LUHMES (cell line): Measurements from ENCODE around the genes ZNF486 and ZNF726.

DNA sequence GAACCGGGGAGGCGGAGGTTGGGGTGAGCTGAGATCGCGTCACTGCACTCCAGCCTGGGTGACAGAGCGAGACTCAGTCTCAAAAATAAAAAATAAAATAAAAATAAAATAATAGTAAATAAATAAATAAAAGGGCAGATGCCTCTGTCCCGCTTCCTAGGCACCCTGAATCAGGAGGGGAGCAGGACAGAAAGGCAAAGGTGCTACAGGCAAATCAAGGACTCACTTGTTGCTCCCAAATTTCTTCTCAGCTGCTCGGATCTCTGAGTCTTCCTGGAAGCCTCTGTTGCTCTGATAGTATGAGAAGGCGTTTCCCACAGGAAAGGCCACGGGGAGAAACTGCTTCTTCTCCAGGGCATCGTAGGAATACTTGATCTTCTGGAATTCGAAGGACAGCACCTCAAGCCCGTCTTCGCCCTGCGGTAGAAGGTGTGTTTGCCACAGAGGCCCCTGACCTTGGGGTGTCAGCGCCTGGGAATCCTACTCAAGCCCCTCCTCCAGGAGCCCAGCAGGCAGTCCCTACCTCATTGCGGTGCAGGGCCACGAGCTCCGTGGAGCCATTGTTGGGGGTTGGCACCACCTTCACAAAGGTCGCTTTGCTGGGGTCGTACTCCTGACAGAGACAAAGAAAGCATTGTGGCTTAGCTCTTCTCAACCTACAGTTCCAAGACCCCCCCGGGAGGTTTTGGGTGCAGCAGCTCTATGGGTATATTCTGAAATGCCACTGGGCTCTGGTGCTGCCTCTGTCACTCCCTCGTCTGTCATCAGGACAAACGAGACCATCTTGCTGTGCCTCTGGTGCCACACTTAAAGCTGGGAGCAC is 3.9 kb downstream of the ATP13A1 start:
- PRO-cap, result no peak

DNA sequence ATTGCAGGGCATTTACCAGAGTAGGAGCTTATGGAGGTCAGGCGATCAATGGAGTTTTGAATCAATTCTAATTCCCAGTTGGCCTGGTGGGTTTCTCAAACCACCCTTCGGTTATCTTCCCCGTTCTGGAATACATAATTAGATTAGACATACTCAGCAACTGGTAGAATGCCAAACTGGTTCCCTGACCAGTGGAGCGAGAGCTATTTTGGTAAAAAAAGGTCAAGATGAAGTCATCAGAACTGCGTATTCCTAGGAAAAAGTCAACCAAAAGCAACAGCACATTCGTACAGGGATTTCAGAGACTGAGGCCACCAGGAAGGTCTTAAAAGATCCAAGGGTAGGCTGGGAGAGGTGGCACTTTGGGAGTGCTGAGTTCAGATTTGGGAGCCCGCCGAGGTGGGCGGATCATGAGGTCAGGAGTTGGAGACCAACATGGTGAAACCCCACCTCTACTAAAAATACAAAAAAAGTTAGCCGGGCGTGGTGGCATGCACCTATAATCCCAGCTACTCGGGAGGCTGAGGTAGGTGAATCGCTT is 29.7 kb upstream of the ZNF14 start:
- PRO-cap, result no peak

- PRO-cap, result bidirectional peak, plus-strand start at chr19:19776573, minus-strand start at chr19:19776364; bidirectional peak, plus-strand start at chr19:19776785, minus-strand start at chr19:19776749
Observed at GRCh38 chr19:19775696-19777067, 43.3 kb upstream of the ZNF14 start.

- PRO-cap, result no peak
Observed at GRCh38 chr19:20153282-20154000, 13.6 kb upstream of the ZNF486 start.

DNA sequence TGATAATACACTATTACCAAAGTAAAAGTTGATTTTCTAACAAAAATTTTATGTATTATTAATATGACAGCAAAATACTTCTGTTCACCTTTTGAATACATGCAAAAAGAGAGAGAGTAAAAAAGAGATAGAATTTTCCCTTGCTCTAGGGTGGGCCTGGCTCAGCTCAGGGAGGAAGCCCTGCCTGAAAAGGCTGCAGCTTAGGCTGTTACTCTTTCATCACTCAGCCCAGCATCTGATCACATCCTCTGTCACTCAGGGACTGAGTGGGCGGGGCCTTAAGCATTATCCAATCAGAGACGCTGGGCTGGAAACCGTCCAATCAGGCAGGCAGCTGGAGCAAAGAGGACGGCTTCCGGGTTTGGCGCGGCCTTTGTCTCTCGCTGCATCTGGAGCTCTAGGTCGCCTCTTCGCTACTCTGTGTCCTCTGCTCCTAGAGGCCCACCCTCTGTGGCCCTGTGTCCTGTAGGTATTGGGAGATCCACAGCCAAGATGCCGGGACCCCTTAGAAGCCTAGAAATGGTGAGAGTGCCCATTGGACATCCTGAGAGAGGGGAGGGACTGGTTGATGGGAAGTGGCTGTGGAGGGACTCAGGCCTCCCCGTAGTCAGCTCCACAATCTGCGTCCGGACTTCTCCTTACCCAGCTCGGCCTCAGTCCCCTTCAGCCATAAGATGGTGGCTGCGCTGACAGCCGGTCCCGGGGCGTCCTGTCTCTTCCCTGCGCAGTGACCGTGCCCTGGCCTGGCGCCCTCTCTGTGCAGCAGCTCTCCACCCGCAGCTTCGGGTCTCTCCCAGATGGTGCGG is at the start of gene ZNF486:
Gene ZNF486 (plus strand): TSS at position 376 of the 806 bp plus-strand sequence.
- PRO-cap, result unidirectional peak, plus-strand start at position 376 of the sequence

DNA sequence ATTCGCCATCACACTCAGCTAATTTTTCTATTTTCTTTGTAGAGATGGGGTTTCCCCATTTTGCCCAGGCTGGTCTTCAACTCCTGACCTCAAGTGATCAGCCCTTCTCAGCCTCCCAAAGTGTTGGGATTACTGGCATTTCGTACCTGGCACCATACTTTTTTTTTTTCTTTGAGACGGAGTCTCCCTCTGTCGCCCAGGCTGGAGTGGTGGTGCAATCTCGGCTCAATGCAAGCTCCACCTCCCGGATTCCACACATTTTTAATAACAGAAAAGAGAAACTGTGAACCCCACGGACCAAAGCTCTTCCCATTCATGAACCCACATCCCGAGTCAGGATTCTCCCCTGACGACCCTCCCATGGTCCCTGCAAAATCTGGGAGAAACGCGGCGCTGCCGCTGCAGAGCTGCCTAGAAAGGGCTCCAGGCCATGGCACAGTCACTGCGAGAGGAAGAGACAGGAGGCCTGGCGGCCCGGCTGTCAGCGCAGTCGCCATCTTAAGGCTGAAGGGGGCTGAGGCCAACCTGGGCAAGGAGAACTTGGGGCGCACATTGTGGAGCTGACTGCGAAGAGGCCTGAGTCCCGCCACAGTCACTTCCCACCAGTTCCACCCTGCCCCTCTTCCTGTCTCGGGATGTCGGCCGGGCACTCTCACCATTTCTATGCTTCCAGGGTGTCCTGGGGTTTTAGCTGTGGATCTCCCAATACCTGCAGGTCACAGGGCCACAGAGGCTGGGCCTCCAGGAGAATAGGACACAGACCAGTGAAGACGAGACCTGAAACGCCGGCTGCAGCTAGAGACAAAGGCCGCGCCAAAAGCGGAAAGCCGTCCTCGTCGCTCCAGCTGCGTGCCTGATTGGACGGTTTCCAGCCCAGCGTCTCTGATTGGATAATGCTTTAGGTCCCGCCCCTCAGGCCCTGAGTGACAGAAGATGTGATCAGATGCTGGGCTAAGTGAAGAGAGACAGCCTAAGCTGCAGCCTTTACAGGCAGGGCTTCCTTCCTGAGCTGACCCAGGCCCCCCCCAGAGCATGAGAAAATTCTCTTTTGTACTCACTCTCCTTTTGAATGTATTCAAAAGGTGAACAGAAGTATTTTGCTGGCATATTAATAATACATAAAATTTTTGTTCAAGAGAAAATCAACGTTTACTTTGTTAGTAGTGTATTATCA is 71.0 kb downstream of the ZNF486 start:
- PRO-cap, result no peak

GRCh38 chr19:20565869-20566135 is 221 bp upstream of the ZNF737 start:
- PRO-cap, result bidirectional peak, plus-strand start at chr19:20565940, minus-strand start at chr19:20565821

DNA sequence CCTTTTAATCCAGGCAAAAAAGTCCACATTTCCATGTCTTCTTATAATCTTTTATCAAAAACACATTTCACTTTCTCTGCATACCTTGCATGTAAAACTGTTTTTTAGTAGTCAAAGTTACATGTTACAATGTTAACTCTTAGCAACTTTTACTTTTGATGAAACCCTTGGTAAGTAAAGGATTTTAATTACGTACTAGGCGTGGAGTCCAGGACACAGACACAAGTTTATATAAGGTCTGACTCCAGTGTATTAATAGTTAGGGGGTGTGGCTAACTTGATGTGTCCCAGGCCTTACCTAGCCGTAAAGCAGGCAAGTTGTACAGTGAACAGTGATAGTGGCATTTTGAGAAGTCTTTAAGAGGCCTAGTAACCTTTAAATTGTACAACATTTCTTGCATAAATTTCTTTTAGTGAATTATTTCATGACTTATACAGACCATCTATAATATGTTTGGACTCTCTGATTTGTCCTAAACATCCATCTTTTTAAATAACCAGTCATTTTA is 5.8 kb downstream of the ZNF714 start:
- PRO-cap, result no peak

DNA sequence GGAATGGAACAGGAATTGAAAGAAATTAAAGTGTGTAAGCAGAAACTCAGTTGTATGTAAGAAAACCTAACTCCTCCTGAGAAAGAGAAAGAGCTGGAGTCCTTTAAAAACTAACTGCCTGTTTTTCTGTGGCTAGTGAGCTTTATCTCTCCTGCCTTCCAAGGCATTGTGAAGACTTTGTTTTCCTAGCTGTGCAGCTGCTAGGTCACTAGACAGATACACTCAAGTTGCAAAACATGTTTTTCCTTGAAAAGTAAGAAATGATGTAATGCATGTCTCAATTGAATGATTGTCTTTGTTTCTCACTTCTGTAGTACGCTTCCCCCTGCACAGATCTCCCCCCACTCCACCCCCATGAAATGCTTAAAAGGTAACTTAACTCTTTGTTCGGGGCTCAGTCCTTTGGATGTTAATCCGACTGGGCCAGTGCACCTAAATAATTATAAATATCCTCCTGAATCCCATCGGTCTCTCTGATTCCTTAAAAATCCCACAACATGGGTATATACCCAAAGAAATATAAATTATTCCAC is 65.4 kb downstream of the ZNF708 start:
- PRO-cap, result no peak

DNA sequence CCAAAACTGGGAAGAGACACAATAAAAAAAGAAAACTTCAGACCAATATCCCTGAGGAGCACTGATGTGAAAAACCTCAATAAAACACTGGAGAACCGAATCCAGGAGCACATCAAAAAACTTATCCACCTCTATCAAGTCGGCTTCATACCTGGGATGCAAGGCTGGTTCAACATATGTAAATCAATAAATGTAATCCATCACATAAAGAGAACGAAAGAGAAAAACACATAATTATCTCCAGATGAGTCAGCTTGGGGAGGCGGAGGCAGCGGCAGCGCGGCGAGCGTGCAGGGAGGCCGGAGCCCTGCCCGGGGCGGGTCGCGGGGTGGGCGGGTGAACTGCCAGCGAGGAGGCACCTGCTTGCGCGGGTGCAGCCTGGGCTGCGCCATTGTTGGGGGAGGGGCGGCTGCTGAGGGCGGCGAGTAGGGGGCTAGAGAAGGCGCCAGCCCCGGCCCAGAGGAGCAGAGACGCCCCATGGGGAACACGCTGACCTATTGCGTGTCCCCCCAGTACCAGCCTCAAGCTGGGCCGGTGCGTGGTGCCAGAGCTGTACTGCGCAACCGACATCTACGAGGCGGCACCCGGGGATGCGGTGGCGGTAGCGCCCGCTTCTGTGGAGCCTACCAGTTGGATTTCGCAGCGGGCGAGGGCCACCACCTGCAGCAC is 16.9 kb downstream of the ZNF100 start:
- PRO-cap, result no peak

- PRO-cap, result no peak
Observed at GRCh38 chr19:21805937-21806767, 29.8 kb downstream of the ZNF43 start.

- PRO-cap, result no peak
Observed at GRCh38 chr19:22548405-22548694, 85.8 kb upstream of the ZNF492 start.

- PRO-cap, result no peak
Observed at GRCh38 chr19:23070234-23070668, 46.6 kb upstream of the ZNF730 start.

DNA sequence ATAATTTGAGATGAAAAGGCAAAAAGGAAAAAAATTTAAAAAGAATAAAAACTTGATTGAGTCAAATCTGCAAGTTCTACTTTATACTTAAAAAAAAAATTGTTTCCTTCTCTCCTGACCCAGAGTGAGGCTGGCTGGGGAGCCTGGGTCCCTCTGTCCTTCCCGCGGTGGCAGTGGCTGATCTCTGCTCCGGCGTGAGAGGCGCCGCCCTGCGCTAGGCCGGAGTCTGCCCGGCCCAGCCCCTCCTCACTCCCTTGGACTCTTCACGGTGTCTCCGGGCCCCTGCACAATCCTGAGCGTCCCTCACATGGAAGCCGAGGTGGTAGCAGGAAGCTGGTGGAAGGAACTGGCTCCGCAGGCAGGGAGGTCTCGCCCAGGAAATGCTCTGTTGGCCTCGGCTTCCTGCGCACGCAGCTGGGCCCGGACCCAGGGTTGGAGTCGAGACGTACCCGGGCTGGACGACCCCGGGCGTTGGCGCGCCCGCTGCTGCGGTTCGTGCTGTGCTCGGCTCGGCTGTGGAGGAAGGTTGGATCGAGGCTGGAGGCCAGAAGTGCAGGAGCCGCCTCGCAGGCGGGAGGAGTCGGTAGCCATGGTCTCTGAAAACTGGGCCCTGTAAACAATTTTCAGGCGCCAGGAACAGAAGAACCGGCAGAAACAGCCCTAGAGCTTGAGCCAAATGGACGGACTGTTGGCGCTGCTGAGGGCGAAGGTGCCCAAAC is 46.4 kb downstream of the ZNF724 start:
- PRO-cap, result no peak

DNA sequence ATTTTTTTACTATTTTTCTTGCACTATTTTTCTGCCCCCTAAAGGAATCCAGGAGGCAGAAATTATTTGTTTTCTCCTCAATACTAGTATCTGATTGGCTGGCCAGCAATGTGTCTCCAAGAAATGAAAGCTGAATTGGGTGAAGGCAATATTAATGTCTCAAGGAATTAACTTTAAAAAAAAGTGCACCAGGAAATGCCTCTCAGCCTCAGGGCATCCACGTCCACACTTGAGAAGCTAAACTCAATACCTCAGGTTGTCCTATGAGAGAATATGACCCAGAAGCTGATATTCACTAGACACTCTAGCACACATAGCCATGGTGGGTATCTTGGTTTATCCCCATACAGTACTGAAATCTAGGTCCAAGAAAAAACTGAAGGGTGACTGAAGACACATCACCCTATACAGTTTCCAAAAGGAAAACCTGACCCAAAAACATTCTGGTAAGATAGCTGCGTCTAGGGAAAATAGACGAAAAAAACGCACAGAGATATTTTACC is 2.1 kb downstream of the ZNF91 start:
- PRO-cap, result no peak

GRCh38 chr19:23393792-23394132 is 1.5 kb downstream of the ZNF91 start:
- PRO-cap, result no peak

DNA sequence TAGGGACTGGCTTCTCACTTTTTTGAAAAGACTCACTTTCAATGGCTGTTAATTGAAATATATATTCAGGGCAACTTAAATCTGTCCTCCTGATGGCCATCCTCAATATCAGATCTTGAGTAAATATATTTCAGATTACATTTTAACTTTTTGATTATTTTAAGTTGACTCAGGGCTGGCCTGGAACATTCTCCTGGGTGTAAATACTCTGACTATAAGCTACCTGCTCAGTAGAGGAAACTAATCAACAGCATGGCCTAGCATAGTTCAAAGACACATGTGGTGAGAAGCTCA is 5.5 kb upstream of the ZNF726 start:
- PRO-cap, result no peak

DNA sequence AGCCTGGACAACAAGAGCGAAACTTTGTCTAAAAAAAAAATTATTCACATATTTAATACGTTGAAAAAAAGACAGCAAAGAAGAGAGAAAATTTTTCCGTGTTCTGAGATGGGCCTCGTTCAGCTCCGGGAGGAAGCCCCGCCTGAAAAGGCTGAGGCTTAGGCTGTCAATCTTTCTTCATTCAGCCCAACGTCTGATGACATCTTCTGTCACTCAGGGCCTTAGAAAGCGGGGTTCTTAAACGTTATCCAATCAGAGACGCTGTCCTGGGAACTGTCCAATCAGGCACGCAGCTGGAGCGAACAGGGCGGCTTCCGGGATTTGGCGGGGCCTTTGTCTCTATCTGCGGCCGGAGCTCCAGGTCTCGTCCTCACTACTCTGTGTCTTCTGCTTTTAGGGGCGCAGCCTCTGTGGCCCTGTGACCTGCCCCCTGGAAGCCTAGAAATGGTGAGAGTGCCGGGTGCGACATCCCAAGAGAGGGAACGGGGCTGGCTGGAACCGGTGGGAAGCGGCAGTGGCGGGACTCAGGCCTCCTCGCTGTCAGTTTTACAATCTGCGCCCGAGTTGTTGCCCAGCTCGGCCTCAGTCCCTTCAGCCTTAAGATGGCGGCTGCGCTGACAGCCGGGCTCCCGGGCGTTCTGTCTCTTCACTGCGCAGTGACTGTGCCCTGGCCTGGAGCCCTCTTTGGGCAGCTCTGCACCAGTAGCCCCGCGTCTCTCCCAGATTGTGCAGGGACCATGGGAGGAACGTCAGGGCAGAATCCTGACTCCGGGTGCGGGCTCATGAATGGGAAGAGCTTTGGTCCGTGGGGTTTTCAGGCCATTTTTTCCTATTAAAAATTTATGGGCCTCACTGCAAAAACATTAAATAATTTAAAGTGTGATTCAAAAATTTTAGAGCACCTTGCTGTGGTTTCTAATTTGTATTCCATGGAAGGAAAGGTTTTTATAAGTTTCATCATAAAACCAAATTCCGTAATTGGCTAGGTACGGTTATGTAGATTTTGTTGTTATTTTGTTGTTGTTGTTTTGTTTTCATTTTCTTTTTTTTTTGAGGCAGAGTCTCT is at the start of gene ZNF726:
Gene ZNF726 (plus strand): TSS at position 336 of the 1,066 bp plus-strand sequence.
- PRO-cap, result bidirectional peak, plus-strand start at position 336 of the sequence, minus-strand start at position 133 of the sequence

DNA sequence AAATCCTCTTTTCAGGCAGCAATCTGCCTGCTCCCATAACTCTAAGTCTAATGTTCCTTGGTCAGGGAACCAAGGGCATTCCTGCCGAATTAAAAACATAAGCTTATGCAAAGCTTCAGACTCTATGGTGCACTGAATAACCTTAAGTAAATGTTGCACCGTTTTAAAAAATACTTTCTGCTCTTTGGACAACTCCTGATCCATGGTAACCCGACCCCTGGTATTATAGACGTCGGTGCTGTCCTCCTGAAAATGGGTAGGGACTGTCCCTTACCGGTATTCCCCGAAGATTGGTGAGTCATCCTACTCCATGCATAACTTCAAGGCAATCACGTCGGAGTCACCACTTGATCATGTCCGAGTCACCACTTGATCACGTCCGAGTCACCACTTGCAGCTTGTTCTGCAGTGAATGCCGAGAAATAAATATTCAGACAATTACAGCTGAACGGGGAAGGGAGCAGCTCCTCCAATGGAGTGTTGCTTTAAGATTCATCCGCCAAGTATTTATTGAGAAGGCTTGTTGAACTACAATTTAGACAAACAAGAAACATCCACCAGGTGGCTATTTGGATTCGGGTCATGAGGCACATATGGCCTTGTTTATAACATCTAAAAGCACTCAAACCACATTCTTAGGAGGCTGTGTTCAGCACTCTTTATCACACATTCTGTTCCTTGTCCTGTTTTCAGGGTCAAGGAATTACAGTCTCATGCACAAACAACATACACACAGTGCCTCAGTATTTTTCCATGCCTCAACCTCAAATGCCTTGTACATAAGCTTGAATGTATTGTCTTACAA is 43.0 kb downstream of the ZNF726 start:
- PRO-cap, result no peak

GRCh38 chr19:24002762-24003388 is 84.1 kb upstream of the ZNF254 start:
- PRO-cap, result unidirectional peak, minus-strand start at chr19:24003008